Pulmonary artery (tissue), 1 donor: ENCODE data around the gene DGKQ.

DNA sequence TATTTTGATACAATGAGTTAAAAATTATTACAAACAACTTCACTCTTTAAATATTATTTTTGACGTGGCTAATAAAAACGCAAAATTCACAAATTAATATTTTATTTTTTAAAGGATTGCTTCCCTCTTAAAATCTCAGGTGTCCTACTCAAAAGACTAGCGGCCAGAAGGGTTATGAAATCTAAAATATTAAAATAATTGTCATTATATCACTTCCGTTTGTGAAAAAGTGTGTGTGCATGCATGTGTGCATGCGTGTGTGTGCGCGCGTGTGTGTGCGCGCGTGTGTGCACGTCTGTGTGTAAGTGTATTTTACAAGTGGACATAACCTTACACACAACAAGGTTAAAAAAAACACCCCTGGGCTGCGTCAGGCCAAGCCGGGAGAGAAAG is 390 bp upstream of the ZNF595 start:
- PRO-cap: no peak

GRCh38 chr4:74040-74795 is 21.1 kb downstream of the ZNF595 start:
- PRO-cap: no peak

DNA sequence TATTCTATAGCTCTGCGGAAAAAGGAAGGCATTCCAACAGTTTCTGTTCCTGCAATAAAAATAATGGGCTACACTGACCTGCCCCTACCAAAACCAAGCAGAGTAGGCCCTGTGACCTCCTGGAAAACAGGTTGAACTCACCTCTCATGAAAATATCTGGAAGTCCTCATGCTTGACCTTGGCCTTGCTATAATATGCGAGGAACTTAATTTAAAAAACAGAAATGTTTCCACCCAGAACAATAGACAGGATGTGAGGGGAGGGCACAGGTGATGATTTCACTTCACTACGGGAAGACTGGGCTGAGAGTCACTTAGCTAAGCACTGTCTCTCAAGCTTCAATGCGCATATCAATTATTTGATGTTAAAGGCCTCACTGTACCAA is 26.1 kb downstream of the ZNF721 start:
- PRO-cap: no peak

GRCh38 chr4:673188-674023 is 670 bp downstream of the ATP5ME start:
- PRO-cap: no peak

GRCh38 chr4:783093-783563 is 42.8 kb downstream of the CPLX1 start:
- PRO-cap: no peak

DNA sequence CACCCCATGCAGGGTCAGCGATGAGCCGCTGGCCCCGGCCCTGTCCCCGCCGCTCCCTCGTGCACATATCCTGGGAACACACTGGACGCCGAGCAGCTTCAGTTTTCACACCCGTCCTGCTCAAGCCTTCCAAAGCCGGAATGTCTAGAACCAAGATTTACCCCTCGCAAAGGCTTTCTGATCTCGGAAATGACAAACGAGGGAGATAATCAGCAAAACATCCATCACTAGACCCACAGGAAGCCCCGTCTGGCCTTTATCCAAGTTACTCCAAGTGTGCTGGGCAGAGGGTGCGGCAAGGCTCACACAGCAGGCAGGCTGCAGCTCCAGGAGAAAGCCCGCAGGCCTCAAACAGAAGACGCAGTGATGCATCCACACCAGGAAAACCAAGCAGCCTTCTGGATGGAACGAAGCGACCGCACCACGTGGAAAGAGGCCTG is 24.1 kb downstream of the GAK start:
- PRO-cap: no peak

GRCh38 chr4:930926-931901 is 902 bp downstream of the GAK start:
- PRO-cap: no peak

- PRO-cap: bidirectional peak, plus-strand start at chr4:973821, minus-strand start at chr4:973559
Observed at GRCh38 chr4:973462-974015, at the start of gene DGKQ. Gene DGKQ (minus strand): TSS chr4:973569.

- PRO-cap: no peak
Observed at GRCh38 chr4:985052-985555, 1.7 kb upstream of the IDUA start.

GRCh38 chr4:1002815-1003938 is 8.2 kb upstream of the FGFRL1 start:
- PRO-cap: no peak

DNA sequence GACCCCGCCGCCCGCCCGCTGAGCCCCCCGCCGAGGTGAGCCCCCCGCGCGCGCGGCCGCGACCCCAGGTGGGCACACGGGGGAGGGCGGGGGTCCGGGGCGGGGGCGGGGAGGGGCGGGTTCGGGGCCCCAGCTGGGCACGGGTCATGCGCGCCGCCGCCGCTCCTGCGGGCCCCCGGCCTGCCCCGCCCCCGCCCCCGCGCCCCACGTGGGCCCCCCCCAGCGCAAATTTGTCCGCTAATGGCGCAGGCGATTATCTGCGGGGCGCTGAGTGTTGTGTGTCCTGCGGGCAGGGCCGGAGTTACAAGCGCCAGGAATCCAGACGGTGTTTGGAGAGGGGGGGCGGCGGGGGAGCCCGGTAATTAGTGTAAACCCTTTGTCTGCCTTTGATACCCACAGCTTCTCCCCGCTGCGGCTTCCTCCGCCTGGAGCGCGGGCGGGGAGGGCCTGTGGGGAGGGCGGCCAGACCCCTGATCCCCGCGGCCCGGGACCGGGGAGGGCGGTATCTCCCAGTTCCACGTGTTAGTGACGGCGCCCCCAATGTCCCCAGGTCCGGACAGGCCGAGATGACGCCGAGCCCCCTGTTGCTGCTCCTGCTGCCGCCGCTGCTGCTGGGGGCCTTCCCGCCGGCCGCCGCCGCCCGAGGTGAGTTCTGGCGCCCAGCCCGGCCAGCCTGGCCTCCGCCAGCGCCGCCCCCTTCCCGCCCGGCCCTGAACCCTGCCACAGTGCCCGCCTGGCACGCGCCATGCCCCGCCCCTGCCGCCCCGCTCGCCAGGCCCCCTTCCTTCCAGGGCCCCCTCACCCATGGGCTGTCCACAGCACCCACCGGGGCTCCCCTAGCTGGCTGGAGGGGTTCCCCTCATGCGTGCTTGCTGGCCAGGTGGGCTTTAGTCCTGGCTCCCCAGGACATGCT is 750 bp downstream of the FGFRL1 start:
- PRO-cap: no peak

- PRO-cap: no peak
Observed at GRCh38 chr4:1082154-1083156, 30.9 kb downstream of the RNF212 start.

DNA sequence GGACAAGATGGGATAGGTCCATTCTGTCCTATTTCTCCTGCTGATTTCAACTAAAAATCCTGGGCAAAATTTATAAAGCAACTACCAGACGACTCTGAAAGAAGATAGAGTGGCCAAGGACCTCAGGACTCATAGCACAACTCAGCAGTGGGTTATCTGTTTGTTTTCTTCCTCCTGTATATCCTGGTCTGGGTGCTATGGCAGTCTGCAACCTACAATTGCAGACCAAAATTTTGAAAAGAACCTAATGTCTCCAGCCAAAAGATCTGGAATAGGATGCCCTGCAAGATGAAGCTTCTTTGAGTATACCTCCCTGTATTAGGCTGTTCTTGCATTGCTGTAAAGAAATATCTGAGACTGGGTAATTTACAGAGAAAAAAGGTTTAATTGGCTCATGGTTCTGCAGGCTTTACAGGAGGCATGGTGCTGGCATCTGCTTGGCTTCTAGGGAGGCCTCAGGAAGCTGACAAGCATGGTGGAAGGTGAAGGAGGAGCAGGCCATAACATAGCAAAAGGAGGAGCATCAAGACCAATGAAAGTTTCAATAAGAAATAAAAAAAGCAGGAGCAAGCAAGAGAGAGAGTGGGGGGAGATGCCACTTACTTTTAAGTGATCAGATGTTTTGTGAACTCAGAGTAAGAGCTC is 13.6 kb upstream of the RNF212 start:
- PRO-cap: no peak

DNA sequence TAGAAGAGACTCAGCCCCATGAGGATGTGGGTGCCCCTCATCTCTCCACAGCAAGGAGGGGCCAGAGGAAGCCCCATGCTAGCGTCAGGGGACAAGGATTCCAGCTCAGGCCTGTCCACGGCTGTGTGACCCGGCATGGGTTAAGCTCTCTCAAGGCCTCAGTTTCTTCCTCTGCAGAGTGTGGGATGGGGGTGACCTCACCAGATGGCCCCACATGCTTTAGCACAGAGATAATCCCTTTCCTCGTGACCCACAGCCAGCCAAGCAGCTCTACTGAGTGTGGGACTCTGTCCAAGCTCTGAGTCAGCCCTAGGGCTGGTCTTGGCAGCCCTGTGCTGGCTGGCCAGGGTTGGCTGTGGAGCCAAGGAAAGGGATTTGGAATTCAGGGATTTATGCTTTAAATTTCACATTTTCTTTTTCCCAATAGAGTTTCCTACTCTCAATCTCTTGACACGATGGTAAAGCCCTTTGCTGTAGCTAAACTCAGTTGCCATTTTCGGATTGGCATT is 19.7 kb upstream of the SPON2 start:
- PRO-cap: unidirectional peak, plus-strand start at position 349 of the sequence

DNA sequence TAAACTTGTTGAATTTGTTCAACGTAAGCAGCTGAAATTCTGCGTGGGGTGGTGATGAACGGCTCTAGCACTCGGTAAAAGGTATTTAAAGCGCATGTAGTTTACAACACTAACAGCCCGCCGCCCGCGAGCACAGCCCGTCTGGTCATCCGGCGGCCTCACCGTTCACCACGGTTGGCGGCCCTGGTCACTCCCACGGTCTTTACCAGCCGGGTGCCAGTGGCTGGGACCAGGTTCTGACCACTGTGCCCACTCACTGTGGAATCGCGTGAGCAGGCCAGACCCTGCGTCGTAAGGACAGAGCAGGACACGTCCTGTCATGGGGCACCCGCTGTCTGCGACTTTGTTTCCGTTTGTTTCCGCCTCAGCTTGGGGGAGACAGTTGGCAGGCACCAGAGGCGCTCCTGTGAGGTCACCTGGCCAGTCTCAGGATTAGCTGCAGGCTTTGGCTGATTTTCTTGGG is 36.7 kb upstream of the SPON2 start:
- PRO-cap: no peak

GRCh38 chr4:1214589-1215914 is 33.9 kb downstream of the CTBP1 start:
- PRO-cap: no peak

GRCh38 chr4:1218462-1219153 is 30.3 kb downstream of the CTBP1 start:
- PRO-cap: no peak

- PRO-cap: no peak
Observed at GRCh38 chr4:1299393-1299993, 9.8 kb downstream of the MAEA start.

DNA sequence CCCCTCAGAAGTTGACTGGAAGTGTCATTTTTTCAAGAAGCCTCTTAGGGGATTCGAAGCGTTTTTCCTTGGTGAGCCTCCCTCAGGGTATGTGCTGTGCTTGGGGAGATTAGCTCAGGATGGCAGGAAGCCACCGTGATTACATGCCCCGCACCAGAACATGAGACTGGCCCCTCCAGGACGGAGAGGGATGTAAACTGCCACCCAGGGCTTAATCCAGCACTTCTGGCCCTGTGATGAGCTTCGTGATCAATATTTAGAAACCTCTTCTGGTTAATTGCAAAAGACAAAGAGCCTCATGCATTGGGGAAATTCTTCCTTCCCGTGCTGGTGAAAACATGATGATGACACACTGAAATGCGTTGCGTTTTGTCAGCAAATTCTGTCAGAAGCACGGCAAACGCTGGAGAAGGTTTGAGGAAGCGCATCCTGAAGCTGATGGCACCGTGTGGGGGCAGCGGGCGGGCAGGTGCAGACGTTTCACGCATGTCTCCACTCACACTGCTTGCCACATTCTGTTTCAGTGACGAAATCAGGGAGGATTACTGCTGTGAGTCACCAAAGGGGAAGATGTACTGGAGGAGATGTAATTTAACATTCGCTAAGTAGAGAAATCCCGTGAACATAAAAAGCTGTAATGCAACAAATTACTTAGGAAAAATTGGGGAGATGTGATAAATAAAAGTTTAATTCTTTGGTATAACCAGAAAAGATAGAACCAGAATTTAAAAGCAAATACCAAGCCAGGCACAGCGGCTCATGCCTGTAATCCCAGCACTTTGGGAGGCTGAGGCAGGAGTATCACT is 11.3 kb downstream of the MAEA start:
- PRO-cap: no peak

- PRO-cap: no peak
Observed at GRCh38 chr4:1330598-1331189, 16.3 kb upstream of the UVSSA start.